Pericardium (tissue), 1 donor: ENCODE results near the genes SENP1, C12orf54, LALBA and CCNT1.

DNA sequence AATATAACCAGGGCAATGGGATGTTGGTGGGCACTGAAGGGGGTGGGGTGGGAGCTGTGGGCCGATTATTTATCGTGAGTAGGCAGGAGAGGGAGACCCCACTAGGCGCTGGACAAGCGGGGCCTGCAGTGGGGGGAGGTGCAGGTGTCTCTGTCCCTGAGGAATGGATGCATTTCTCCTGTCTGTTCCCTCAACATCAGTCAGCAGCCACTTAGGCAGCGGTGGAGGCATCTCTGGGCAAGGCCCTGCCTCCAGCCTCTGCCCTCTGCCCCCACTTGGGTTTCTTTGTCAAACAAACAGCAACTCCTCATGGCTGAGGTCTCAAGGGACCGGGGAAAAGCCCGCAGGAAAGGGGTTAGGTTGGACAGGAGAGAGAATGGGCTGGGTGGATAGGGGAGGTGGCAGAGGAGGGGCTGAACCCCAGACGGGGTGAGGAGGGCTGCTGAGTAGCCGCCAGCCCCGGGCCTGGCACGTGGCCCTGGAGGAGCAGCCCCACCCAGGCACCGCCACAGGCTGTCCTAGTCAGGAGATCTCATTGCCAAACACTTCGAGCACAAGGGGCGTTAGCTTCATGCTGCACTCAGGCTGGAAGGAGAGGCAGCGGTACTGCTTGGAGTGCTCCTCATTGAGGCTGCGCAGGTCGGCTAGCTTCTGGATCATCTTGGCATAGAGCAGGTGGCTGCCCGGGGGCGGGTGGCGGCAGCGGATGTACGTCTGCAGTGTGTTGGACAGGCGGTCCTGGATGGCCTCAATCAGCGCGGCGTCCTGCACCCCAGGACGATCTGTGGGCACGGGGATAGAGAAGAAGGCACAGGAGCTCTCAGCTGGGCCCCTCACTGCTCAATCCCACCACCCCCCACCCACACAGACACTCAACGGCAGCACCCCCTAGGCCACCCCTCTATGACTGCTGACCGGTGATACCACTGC, 24.8 kb upstream of the HDAC7 start:
- RRBS: no CpG with 5 or more reads among the region's 30 CpGs

DNA sequence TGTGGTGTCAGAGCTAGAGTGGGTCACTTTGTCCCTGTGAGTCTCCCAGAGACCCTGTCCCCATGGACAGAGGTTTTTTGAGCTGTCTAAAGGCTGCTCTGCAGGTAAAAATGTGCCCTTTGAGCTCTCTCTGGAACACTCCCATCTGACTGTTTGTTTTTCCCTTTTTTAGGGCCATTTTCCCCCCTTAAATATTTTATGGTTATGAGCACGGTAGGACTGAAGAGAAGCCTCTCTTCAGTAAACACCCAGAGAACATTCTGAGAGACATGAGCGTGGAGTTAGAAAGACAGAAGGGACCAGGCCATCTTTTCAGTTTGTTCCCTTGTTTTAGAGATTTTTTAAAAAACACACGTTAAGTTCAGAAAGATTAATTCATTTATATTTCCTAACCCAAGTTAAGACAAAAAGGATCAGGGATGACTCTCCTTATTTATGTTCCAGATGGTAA, 3.4 kb upstream of the VDR start:
- RRBS: no CpG with 5 or more reads among the region's 3 CpGs

DNA sequence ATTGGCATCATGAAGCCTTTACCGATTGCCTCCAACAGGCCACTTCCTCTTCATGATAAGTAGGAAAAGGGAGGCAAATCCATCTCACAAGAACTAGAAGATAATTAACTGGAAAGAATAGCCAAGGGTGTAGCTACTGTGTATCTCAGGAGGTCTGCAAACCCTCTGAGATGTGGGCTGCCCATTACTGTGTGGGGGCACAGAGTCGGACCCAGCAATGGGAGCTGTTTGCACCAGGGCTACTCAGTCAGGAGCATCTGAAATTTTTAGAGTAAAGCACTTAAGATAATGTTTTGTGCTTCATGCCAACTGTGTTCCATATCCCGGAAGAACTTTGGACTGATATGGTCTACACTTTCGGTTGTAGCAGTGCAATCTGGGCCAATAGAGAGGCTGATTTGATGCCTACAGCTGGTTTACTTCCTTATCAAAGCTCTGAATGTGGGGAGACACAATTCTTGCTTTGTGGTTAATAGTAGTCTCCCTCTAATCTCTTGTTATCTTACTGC, 7.6 kb upstream of the VDR start:
- RRBS: no CpG with 5 or more reads among the region's 4 CpGs

DNA sequence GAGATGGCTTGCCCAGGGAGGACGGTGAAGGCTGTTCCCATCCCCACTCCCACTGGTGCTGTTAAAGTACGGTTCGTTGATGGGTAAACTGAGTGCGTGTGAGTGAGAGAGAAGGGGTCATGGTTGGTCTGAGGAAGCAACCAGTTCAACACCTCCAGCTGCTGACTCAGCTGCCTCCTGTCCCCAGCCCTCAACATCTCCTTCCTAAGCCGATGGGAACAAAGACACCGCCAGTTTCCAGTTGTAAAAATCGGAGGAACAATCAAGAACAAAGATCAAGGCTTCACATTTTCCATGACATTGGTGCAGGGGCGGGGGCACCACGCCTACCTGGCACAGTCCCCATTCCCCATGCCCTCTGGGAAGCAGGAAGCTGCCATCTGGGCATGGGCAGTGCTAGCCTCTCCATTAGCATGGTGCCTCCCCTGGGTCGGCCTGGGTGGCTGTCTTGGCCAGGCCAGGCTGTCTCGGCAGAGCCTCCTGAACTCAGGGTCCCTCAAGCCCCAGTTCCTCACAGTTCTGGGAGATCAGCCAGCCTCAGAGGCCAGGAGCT, 19.8 kb upstream of the TMEM106C start:
- RRBS: no CpG with 5 or more reads among the region's 11 CpGs

GRCh38 chr12:47949477-47950310, 13.7 kb upstream of the TMEM106C start:
- RRBS: no CpG with 5 or more reads among the region's 31 CpGs

DNA sequence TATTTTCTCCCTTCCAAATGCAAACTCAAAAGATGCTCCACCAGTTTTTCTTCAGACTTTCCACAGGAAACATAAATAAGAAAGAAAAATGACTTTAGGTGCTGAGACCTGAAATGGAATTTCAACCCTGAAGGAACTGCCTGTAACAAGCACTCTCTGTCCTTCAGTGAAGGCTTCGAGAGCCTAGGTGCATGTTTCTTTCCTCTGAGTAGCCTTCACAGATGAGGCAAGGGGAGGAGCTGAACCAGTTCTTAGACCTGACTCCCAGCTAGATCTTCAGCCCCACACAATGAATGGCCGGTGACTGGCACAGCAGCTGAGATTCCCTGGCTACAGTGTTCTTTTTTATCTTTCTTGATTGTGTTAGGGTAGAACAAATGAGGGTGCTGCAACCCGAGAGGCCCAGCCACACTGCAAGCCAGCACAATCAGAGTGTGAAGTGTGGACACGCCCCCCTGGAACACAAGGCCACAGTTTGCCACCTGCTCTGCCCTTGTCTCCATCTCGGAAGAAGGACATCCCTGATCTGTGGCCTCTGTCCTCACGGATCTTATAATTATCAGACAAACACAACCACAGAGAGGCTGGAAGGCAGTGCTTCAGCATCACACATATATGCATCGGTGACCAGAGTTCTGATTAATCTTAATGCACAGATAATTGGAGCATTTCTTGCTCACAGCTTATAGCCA, 19.1 kb upstream of the COL2A1 start:
- RRBS: no CpG with 5 or more reads among the region's 7 CpGs

- RRBS: 0% methylated on average over 3 of the region's 21 CpGs
Observed at GRCh38 chr12:48105128-48105755, 637 bp downstream of the SENP1 start.

DNA sequence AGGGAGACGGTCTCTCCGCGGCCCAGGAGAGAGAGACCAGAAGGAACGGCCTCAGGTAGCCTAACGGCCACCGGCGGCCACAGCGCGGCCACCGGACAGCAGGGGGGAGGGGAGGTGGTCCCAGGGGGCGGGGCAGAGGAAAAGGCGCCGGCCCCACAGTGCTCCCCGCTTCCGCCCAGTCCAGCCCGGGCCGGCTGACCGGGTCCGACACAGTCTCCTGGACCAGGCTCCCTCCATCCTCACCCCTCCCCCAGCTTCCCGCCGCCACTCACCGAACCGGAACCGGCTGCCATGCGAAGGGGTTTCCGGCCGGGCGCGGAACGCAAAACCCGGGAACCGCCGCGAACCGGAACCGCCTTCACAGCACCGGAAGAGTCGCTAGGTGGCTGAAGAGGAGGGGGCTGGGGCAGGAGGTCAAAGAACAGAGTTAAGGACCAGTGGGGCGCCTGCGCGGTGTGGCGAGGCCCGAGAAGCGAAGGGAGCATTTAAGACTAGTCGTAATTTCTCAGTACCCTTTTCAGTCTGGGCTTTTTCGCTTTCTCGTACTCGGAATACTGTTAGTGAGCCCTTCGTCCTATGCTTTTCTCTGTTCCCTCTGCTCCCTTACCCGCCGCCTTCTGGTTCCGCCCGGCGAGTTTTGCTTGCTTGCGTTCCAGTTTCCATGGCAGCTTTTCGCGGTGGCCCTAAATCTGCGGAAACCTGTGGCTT, at the start of gene SENP1:
TSS of gene SENP1 (minus strand) at position 324 of the 708 bp plus-strand sequence.
- RRBS: 2% methylated on average over 13 of the region's 58 CpGs

DNA sequence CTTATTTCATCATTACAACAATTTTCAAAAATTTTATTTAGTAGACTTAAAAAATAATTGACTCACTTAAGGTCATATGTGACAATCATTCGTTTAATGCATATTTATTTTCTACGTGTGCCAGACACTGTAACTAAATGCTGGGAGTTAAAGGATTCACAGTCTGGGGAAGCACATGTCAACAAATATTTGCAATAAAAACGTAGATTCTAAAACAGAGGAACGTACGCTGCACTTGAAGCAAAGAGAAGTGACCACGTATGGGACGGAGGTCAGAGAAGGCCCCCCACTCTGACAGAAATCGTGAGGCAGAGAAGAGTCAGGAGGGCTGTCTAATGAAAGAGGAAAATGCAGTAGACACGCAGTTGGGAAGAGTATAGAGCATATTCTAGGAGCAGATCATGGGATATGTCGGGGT, 1.1 kb upstream of the ZNF641 start:
- RRBS: no CpG with 5 or more reads among the region's 10 CpGs

- RRBS: no CpG with 5 or more reads among the region's 3 CpGs
Observed at GRCh38 chr12:48414129-48414482, 58.3 kb upstream of the ANP32D start.

DNA sequence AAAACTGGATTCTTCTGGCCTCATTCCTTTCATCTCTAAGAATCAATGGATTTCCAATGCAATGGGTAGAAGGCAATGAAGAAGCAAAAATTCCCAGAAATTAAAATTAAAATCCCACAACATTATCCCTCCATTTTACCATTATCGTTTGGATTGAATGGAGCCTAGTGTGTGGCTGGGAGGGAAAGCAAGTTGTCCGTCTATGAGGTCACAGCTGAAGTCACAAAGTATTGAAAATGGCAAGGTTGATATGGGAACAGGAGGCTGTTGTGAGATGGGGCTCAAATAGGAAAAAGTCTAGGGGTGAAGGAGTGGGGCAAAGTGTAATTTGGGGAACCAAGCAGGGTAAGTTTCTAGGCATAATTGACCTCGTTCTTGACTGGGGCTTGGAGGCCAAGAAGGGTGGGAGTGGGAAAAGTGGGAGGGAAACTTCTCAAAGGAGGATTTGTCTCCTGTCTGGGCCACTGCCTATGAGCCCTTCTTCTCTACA, at the start of gene C12orf54:
TSS of gene C12orf54 (plus strand) at position 267 of the 490 bp plus-strand sequence.
- RRBS: no CpG with 5 or more reads among the region's 3 CpGs

- RRBS: no CpG with 5 or more reads among the region's 9 CpGs
Observed at GRCh38 chr12:48489434-48489972, 7.2 kb downstream of the C12orf54 start.

DNA sequence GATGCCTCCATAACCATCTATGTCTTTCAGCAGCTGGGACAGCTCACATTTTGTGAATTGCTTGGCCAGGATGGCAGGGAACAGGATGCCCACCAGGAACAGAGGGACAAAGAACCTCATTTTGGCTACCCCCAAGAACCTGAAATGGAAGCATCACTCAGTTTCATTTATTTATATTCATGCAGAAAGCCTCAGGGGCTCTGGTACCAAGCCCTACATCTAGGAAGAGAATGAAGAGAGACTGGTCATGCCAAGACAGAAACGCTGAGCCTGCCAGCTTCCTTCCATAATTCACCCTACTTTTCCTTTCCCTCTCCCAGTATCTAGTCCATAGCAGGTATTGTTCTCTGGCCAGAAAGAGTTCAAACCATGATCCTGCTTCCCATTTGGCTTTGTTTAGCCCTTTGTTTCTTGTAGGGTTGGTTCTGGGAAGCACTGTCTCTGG, at the start of gene LALBA:
TSS of gene LALBA (minus strand) at position 146 of the 445 bp plus-strand sequence.
- RRBS: no CpG with 5 or more reads among the region's 1 CpG

DNA sequence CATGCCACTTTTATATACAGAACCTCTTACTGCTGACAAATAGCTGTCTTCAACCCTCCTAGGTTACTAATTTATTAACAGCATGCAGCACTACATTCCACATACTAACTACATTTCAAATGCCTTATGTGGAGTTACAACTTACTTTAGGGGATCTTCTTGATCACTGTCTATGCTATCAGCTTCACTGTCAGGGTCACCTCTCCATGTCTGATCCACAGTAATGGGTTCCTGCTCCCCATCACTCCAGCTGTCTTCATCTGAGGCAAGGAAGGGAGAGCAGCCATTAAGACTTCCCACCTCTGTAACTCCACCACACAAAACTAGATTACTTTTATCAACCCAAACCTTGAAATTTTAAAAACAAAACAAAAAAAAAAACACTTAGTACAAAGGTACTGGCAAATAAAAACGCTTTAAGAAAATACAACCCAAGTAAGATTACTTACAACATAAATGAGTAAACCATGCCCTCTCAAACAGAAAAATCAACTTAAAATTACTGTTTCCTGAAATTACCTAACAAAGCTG, 3.1 kb downstream of the KANSL2 start:
- RRBS: no CpG with 5 or more reads among the region's 1 CpG

DNA sequence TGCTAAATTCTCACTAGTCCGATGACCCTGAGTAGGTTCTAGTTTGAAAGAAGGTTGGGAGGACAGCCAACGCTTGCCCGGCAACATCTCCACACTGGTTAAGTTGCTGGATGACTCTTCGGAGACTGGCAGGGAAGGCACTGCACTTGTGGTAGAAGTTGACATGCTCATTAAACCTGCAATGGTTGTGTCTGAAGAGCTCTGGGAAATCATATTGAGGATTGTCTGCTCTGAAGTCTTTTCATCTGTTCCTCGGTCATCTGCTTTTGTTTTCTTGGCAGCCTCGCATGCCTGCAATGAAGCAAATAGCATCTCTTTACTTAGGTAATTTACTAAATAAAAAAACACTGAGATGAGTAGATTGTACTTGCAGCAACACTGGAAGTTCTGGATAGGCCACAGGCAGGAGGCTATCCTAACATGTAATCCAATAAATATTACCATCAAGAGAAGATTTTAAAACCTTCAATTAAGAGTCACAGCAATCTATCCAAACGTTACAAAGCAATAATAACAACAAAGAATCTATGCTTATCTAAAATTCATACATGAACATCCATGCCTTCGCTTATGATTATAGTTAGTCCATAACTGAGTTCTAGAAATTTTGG, 12.2 kb upstream of the KANSL2 start:
- RRBS: no CpG with 5 or more reads among the region's 8 CpGs

GRCh38 chr12:48716041-48717311, at the start of gene CCNT1:
Gene CCNT1 (minus strand): TSS chr12:48716707.
- RRBS: no CpG with 5 or more reads among the region's 86 CpGs

DNA sequence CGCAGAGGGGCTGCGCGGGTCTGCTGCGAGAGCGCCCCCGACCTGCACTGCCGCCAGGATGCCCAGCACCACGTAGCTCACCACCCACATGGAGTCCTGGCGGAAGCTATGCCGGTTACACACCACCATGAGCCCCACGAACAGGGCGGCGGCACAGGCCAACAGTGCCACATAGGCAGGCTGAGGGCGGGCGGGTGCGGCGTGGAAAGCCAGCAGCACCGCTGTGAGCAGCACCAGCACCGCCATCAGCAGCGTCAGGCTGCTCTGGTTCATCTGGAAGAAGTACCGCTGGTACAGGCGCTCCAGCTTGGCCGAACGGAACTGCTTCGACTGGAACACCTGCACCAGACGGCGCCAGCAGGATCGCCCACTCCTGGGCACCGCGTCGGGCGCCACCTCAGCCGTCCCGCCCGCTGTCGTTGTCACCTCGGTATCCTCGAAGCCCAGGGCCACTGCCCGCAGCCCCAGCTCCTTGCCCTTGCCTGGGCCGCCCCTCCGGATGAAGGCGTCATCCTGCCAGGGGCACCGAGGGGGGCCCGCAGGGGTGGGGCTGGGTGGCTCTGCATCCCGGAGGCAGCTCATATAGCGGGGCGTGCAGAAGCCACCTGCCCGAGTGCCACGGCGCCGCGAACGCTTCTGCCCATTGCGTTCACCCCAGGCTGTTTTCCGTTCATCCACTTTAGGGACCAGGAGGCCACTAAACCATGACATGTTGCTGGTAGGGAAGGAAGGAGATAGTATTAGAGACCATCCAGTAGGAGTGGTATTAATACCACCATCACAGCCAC, 6.0 kb downstream of the ADCY6 start:
- RRBS: 86% methylated on average over 5 of the region's 55 CpGs

GRCh38 chr12:48786479-48787653, 2.0 kb downstream of the ADCY6 start:
- RRBS: no CpG with 5 or more reads among the region's 10 CpGs

DNA sequence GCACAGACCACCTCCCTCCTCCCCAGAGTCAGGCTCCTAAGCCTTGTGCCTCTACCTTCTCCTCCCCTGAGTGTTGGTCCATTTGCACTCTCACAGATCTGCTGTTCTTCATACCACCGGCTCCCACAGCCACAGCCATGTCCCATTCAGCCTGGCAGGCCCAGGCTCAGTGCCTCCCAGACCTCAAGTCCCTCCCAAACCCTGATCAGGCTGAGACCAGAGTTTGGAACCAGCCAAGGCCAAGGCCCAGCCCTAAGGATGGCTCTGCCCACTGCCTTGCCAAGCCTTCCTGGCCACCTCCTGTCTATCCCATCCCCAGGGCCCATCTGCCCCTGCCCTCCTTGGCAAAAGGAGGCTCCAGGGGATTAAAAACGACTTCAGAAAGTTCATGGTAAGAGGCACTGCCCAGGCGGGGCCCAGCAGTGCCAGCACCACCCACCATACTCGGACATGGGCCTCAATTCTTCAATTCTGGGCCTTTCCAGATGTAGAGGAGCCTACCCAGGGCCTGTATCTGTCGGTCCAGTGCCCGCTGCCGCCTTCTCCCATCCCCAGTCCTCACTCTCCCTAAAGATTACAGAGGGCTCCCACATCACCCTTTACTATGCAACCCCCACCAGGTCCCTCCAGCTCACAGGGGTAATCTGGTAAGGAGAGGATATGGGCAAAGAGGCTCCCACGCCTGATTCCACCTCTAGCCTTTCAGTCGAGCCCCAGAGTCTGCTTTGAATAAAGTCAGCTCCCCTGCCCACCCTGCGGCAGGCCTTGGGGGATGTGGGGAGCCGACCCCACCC, 1.0 kb downstream of the ADCY6 start:
- RRBS: no CpG with 5 or more reads among the region's 11 CpGs

DNA sequence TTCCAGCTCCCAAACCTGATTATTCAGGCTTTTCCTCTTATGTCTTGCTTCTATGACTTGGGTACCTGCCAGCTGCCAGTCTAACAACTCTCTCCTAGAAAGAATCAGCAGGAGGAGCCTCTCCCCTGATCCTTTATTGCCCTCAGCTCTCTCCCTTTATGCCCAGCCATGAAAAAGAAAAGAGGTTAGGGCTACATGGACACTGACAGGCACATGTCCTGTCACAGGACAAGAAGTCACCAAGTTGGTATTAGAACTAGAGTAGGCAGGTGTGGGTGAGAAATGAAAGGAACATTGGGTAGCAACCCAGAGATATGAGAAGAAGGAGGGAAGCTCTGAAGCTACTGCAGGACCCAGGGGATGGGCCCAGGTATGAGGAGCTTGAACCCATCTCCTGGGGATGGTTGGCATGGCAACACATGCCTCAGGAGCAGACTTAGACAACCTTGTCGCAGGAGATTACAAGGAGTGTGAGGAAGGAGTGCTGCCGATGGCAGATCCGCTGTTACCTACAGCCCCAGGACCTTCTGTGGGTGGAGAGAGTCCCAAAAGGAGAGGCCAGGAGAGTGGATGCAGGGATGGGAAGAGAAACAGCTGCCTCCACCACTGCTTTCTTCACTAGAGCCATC, 1.9 kb upstream of the CACNB3 start:
- RRBS: no CpG with 5 or more reads among the region's 3 CpGs